GM12891 (cell line): Measurements from ENCODE around the gene RPL41.

GRCh38 chr12:54337407-54337869 is 12.5 kb downstream of the COPZ1 start:
- RRBS, result no CpG with 5 or more reads among the region's 2 CpGs

GRCh38 chr12:54351075-54351742 is 13.1 kb downstream of the GPR84 start:
- RRBS, result no CpG with 5 or more reads among the region's 8 CpGs

GRCh38 chr12:54359289-54359875 is 4.9 kb downstream of the GPR84 start:
- RRBS, result no CpG with 5 or more reads among the region's 29 CpGs

DNA sequence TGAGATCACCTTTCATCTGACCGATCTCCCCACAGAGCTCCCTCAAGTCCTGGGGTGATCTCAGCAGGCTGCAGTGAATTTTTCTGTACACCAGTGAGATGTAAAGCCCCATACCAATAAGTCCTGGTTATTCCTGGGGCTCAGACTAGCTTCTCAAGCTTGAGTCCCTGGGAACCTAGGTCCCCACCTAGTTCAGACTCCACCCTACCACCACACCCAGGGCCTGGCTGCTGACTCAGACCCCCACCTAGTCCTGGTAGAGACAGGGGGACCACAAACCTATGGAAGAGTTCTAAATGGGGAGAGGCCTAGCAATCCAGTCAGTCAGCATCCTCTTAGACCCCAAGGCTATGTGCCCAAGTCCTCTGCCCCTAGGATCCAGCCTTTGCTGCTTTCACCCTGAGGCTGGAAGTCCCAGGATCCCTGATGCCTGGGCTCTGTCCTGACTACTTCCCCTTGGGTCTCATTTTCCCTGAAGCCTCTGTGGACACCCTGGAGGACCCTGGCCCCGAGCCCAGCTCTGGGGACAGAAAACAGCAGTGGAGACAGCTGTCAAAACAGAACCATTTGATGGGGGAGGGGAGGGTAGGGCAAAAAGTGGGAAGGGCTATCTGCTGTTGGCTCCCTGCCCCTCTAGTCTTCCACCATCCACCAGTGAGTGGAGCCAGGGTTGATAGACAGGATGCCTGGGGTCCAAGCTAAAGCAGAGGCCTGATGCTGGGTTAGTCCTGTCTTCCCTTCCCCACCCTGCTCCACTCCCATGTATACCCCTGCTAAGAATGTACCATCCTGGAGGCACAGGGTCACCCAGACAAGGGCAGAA is 10.1 kb upstream of the GPR84 start:
- RRBS, result no CpG with 5 or more reads among the region's 2 CpGs

- RRBS, result no CpG with 5 or more reads among the region's 4 CpGs
These were observed 1.9 kb upstream of the ZNF385A start for GRCh38 chr12:54386349-54386848.

- RRBS, result no CpG with 5 or more reads among the region's 8 CpGs
These were observed 5.6 kb upstream of the ZNF385A start for GRCh38 chr12:54390033-54390703.

GRCh38 chr12:54414017-54414484 is 5.0 kb downstream of the ITGA5 start:
- RRBS, result 54% methylated on average over 3 of the region's 6 CpGs

- RRBS, result no CpG with 5 or more reads among the region's 8 CpGs
These were observed 11.8 kb downstream of the PDE1B start for GRCh38 chr12:54560975-54561914.

DNA sequence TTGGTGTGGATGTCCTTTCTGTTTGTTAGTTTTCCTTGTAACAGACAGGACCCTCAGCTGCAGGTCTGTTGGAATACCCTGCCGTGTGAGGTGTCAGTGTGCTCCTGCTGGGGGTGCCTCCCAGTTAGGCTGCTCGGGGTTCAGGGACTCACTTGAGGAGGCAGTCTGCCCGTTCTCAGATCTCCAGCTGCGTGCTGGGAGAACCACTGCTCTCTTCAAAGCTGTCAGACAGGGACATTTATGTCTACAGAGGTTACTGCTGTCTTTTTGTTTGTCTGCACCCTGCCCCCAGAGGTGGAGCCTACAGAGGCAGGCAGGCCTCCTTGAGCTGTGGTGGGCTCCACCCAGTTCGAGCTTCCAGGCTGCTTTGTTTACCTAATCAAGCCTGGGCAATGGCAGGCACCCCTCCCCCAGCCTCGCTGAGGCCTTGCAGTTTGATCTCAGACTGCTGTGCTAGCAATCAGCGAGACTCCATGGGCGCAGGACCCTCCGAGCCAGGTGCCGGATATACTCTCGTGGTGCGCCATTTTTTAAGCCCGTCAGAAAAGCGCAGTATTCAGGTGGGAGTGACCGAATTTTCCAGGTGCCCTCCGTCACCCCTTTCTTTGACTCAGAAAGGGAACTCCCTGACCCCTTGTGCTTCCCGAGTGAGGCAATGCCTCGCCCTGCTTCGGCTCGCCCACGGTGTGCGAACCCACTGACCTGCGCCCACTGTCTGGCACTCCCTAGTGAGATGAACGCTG is 40.7 kb downstream of the OR9K2 start:
- RRBS, result no CpG with 5 or more reads among the region's 24 CpGs

DNA sequence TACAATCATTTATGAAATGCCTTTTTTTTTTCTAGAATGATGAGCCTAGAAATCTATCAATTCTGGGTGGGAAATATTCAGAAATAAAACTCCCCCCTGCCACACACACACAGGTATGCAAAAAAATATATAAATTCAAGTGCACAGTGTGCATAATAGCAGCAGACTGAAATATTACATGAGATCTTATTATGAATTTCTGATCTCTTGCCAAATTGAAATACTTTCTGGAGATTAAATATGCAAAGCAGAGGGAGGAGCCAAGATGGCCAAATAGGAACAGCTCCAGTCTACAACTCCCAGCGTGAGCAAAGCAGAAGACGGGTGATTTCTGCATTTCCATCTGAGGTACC is 8.4 kb upstream of the OR6C68 start:
- RRBS, result no CpG with 5 or more reads among the region's 2 CpGs

- RRBS, result no CpG with 5 or more reads among the region's 6 CpGs
These were observed 5.9 kb downstream of the OR10P1 start for GRCh38 chr12:55642623-55643015.

GRCh38 chr12:55694744-55695313 is 12.9 kb downstream of the ITGA7 start:
- RRBS, result no CpG with 5 or more reads among the region's 7 CpGs

DNA sequence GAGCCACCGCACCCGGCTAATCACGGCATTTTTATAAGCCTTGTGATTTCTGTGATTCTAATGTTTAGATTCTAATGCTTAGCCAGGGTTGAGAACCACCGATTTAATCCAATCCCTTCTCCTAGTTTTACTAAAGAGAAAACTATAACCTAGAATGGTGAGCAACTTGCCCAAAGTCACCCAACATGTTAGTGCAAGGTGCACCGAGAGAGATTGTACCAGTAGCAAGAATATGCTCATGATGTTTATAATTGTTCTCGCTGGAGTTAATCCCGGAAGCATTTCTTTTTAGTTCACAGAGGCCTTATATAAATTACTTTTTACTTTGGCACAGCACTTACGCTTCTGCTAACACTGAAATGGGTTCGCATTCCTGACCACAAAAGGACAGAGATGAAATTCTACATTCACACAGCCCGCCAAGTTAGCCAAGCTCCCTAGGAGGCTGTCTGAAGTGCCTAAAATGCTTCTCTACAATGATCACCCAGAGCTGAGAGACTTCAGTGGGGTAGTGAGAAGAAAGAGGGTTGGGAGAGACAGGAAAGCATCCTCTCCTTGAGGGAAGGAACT is 620 bp upstream of the BLOC1S1 start:
- RRBS, result no CpG with 5 or more reads among the region's 10 CpGs

DNA sequence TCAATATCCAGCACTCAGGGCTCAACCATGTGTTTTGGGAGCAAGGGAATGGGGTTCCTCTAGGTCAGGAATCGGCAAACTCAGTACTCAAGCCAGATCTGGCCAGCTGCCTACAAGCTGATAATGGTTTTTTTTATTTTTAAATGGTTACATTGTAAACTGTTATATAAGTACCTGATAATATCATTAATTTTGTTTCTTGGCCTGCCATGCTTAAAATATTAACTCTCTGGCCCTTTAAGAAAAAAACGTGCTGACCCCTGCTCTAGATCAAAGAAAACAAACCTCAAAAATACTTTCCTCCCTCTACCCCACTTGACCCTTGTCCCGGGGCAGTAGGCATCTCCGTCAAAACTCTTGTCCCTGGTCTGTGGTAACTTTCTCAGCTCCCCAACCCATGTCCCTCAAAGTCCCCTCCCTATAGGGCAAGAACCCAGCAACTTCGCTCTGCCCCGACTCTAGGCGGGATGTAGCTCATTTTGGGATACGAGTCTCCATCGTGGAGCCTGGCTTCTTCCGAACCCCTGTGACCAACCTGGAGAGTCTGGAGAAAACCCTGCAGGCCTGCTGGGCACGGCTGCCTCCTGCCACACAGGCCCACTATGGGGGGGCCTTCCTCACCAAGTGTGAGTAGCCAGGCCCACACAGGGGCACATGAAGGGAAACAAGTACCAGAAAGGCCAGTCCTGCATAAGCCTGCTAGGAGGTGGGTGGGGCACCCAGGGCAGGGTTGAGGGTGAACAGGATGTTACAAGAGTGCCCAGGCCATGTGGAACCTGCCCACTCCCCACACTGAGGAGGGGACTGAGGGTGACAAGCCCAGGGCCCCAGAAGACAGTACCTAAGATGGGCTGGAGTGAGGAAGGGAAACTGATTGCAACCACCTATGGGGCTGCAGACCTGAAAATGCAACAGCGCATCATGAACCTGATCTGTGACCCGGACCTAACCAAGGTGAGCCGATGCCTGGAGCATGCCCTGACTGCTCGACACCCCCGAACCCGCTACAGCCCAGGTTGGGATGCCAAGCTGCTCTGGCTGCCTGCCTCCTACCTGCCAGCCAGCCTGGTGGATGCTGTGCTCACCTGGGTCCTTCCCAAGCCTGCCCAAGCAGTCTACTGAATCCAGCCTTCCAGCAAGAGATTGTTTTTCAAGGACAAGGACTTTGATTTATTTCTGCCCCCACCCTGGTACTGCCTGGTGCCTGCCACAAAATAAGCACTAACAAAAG is 3.6 kb downstream of the RDH5 start:
- RRBS, result no CpG with 5 or more reads among the region's 17 CpGs

GRCh38 chr12:55727384-55727864 is 1.4 kb downstream of the CD63 start:
- RRBS, result 93% methylated on average over 2 of the region's 6 CpGs

- RRBS, result no CpG with 5 or more reads among the region's 10 CpGs
These were observed 2.0 kb upstream of the RAB5B start for GRCh38 chr12:55971515-55972711.

DNA sequence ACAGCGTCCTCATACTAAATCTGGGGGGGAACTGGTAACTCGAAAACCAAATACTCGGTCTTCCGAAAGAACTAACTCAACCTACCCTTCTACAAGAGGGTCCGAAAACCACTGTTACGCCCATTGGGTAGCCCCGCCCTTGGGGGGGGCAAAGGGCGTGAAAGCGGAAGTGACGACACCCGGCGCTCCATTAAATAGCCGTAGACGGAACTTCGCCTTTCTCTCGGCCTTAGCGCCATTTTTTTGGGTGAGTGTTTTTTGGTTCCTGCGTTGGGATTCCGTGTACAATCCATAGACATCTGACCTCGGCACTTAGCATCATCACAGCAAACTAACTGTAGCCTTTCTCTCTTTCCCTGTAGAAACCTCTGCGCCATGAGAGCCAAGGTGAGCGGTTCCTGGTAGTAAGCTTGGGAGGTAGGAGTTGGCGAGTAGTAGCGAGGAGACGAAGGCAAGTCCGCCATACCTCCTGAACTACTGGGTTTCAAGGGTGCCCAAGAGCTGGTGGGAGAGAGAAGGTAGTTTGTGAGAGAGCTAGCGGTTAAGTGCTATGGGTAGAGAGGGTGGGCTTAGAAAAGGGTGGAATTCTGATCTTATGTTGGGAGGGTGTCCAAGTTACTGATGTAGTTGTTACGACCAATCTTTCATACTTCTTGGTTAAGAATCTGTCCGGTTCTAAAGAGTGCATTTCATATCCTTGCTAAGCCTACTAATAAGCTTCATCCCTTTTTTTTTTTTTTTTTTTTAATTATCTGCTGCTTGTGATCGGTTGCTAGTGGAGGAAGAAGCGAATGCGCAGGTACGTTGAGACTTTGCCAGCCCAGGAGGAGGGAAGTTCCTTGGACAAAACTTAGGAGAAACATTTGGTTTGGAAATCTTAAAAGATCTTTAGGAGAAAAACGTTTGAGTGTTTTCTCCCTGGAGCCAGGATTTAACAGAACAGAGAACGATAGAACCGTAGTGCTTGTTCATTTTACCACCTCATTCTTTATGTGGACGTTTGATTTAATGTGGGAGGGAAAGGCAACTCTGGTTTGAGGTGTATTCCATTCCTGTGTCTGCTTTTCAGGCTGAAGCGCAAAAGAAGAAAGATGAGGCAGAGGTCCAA is at the start of gene RPL41:
Gene RPL41 (plus strand): TSS at position 221 of the 1,108 bp plus-strand sequence.
- RRBS, result no CpG with 5 or more reads among the region's 38 CpGs

- RRBS, result no CpG with 5 or more reads among the region's 10 CpGs
These were observed 670 bp downstream of the ZC3H10 start for GRCh38 chr12:56118713-56119158.

DNA sequence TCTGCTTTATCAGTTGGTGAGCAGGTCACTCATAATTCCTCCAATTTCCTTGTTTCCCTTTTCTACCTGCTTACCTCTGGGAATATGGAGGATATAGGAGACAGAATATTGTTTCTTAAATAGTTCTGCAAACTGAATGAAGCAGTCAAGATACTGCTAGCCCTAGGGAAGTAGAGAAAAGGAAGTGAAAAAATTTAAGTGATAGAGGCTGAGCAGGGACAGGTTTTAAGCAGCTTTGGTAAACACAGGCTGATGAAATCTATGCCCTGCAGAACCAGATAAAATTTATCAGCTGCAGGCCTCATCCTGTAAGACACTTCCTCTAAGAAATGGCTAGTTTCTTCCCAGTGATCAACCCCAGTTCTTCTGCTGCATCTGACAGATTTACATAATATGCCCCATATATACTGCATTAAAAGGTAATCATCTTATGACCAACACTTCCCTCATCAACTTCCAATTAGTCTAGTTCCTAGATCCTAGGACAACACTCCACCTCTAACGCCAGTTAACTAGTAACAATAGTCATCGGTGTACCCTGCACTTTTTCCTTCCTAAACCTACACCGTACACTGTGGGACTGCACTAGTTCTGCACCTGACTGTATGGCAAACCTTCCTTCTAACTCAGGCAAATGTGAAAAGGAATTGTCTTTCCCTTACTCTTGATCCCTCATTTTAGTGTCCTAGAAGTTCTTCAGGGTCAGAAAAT is 1.2 kb upstream of the ESYT1 start:
- RRBS, result no CpG with 5 or more reads among the region's 3 CpGs

DNA sequence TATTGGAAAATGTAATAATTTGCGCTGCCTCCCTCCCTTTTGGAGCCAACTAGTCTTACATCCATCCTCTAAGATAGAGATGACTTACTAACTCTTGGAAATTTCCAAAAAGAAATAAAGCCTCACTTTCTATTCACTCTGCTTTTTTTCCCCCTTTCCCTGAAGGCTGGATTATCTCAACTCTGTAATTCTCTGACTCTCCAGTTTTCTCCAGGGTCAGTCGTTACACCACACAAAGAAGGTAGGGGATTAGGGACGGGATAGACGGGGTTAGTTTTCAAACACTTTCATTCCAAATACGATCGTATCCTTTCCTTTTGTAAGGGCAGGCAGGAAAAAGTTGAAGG is 715 bp upstream of the ESYT1 start:
- RRBS, result no CpG with 5 or more reads among the region's 6 CpGs